ENCODE measurements around a stretch of chr6.

DNA sequence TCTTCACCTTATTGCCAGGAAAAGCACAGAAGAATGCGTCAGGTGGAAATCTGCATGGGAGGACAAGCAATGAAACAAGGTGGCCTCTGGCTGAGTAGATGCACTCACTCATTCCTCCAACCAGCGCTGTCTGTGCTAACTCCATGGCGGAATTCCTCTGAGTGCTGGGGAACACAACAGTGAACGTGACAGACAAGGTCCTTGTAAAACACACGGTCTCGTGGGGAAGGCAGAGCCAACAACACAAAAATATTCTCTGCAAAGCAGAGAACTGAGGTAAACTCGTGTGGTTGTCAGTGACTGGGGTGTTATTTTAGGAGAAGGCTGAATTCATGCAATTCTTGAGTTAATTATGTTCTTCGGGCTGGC, 339.8 kb downstream of the PRKN start:
- RRBS: no CpG with 5 or more reads among the region's 8 CpGs

DNA sequence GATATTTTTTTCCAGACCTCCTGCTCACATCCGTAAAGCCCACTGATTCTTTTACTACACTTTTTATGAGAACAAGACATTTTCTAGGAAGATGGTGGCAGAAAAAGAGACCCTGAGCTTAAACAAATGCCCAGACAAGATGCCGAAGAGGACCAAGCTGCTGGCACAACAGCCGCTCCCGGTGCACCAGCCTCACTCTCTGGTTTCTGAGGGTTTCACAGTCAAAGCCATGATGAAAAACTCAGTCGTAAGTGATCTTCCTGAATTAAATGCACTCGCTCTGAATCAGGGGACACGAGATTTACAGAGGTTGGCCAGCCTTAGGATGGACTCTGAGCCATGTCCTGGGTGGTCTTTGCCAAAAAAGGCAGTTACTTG, 360 bp downstream of the PACRG start:
- RRBS: no CpG with 5 or more reads among the region's 7 CpGs

DNA sequence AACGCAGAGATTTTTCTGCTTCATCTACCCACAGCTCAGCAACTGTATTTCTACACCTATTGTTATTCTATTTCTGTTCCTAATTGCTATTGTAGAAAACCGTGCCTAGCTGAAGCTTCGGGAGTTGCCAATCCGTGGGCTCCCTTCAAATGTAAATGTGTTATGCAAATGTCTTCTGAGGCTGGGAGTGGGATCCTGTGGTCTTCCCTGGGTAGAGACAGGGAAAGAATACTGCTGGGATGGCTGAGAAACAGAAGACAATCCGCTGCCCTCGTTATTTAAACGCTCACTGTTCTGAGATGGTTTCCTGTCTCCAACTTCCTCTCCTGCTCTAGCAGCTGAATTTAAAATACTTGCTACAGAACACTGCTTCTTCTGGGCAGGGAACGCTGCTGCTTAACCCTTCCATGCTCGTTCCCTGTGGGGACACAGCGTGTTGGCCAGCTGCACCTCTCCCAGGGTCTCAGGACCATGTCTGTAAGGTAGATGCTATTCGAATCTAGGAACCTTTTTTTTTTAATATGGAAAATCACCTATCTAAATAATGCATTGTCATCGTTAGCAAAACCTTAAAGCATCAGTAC, 154.0 kb upstream of the QKI start:
- RRBS: no CpG with 5 or more reads among the region's 12 CpGs

- RRBS: no CpG with 5 or more reads among the region's 4 CpGs
Observed at GRCh38 chr6:163289375-163289900, 125.1 kb upstream of the QKI start.

DNA sequence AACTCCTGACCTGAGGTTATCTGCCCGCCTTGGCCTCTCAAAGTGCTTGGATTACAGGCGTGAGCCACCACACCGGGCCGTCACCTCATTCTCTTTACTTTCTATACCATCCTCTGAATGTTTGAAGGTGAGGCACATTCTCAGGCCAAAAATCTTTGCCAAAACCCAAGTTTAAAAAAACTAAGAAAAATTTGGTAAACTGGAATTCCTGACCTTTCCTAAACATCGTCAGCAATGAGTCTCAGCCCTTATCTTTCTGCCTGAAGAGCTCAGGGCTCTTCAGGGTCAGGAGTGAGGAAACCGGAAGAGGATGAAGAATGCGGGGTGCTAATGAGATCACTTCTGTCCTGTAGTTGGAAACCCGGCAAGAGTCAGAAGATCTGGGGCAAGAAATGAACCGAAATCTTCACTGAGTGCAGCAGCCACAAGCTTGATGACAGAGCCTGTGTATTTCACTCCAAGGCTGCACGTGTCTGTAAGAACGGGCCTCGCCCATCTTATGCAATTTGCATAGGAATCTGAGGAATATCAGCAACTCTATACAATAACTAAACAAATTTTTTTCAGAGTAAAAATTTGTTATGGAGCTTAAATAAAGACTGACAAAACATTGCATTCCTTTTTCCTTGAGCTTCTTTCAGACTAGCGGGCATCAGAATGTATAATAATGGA, 60.5 kb upstream of the QKI start:
- RRBS: 57% methylated on average over 2 of the region's 13 CpGs

GRCh38 chr6:163403586-163404000, 10.9 kb upstream of the QKI start:
- RRBS: no CpG with 5 or more reads among the region's 5 CpGs

DNA sequence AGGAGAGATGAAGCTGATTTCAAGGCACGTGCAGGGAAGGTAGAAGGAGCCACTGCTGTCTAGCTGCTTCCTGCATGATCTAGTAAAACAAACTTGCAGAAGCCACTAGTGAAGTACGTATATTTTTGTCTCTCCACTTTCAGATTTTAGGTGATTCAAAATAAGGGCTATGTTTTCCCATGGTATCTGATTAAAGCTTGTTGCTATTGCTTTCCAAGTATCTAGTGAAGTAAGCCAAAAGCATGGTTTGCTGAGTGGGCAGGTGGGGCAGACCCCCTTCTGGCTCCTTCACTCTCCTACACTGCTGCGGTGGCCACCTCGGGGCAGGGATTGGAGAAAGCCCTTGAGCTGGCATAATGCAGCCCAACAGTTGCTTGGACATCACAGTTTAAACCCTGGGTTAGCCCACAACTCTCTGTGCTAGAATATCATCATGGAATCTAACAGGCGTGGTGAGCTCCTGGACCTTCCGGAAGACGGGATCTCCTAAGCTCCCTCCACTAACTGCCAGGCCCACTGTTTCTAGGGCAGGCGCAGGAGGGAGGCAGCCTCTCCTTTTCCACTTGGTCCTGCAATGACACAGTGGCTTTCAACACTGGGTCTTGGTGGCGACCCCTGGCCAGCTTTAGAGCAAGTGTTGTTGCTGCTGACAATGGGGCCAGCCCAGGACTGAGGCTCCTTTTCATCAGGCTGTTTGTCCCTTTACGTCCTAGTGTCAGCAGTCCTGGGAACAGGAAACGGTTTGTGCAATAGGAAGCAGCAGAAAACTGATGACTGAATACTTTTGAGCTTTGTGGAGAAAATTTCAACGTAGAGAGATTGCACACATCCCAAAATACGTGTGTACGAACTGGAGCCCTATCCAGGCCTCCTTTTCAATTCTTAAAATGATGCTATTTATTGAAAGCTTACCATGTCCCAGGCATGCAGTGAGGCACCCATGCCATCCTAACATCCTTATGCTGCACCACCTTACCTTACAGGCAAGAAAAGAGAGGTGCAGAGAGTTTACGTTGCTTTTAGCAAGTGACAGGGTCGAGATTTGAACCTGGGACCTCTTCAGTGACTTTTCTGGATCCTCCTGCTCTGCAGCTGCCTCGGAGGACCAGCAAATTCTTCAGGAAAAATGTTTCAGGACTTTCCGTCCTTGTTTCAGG, 9.7 kb upstream of the QKI start:
- RRBS: no CpG with 5 or more reads among the region's 18 CpGs

- RRBS: no CpG with 5 or more reads among the region's 72 CpGs
Observed at GRCh38 chr6:163412935-163413779, 1.4 kb upstream of the QKI start.

- RRBS: no CpG with 5 or more reads among the region's 2 CpGs
Observed at GRCh38 chr6:163458249-163458740, 43.8 kb downstream of the QKI start.

- RRBS: no CpG with 5 or more reads among the region's 2 CpGs
Observed at GRCh38 chr6:163533516-163533862, 119.0 kb downstream of the QKI start.

- RRBS: no CpG with 5 or more reads among the region's 4 CpGs
Observed at GRCh38 chr6:163539115-163539520, 124.6 kb downstream of the QKI start.

DNA sequence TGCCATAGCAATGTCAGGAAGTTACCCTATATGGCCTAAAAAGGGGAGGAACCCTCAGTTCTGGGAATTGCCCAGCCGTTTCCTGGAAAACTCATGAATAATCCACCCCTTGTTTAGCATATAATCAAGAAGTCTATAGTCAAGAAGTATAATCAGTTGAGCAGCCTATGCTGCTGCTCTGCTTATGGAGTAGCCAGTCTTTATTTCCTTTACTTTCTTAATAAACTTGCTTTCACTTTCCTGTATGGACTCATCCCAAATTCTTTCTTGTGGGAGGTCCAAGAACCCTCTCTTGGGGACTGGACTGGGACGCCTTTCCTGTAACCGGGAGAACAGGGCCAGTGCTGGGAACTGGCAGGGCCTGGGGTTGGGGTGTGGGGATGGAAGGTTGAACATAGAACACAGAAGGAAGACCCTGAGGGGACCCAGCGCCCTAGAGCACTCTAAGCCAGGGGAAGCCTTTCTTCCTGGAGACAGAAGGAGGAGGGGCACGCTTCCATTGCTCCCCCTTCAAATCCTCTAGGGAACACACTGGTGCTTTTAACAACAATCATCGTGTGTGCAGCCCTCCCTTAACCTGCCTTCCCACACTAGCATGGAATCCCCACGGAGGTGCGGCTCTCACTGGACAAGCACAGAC, 526.8 kb downstream of the QKI start:
- RRBS: no CpG with 5 or more reads among the region's 8 CpGs

- RRBS: no CpG with 5 or more reads among the region's 2 CpGs
Observed at GRCh38 chr6:163944098-163944476, 529.6 kb downstream of the QKI start.

DNA sequence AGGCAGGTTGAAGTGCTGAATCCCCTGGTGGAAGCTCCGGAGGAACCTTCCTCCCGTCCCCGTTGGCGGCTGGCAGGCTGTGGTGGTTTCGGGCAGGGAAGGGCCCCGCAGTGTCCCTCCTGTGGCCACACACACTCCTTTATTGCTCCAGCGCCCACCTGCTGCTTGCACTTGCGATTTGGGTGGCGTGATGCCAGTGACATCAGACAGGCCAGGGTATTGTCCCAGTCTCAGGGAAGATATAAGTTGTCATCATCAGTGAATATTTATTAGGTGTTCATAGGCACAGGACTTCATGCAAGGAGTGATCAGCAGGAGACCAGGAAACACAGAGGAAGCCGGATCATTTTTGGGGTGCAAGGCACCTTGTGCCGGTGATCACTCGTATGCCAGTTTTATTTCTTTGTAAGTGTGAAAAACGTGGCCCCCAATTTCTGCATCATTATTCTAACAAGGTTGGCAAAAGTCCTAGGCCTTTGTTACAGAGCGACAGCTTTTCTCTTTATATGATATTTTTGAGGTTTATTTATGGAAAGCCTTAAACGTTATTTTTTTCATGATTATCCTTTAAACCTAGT, 530.5 kb downstream of the QKI start:
- RRBS: no CpG with 5 or more reads among the region's 15 CpGs

DNA sequence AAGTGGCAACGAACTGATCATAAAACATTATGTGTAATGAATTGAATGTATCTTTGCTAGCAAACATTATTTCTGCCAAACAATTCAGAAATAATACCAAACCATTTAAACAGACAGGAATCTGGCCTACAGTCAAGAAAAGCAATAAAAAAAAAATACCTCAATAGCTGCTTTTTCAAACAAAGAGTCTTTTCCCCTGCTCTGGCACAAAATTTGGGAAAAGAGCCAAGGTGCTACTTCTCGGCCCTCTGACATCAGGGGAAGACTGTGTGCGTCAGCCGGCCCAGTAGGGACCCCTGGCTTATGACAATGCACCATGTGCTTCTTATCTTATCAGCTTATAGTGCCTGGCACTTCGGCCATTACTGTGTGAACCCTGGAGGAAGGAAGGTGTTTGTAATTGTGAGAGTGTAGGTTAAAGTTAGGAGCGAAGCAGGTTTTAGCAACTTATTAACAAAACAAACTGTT, 89.4 kb downstream of the PDE10A start:
- RRBS: no CpG with 5 or more reads among the region's 6 CpGs

- RRBS: no CpG with 5 or more reads among the region's 5 CpGs
Observed at GRCh38 chr6:166056494-166057210, 111.0 kb downstream of the TBXT start.

- RRBS: under 1% methylated on average over 18 of the region's 95 CpGs
Observed at GRCh38 chr6:166383050-166384233, 702 bp upstream of the MPC1 start.

DNA sequence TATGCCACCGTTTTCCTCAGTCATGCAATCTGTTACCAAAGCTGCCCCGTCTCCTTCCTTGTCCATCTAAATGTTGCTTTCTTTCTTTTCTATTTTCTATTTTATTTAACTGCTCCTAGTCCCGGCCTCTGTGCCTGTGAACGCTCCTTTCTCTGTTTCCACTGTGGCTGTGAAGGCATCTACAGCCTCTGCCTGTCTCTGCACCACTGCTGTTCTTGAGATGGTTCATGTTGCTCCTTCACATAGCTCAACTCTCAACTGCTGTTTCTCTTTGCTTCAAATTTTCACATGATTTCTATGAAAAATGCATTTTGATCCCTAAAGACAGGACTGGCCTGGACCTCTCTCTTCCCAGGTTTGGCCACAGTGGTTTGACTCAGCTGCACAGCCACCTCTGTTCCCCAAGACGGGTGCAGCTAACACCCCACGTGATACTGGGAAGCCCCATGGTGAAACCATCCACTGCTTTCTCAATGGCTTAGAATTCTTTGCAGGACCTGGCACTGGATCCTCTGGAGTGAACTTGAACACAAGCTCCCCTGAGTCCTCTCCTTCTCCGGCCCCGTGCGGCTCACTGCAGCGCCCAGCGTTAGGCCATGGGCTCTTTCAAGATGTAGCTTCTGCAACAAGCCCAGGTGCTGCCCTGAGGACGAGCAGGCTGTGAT, 58.5 kb upstream of the MPC1 start:
- RRBS: no CpG with 5 or more reads among the region's 12 CpGs

GRCh38 chr6:166469738-166470158, 87.0 kb upstream of the MPC1 start:
- RRBS: no CpG with 5 or more reads among the region's 12 CpGs

GRCh38 chr6:166487981-166488428, 98.5 kb downstream of the RAMACL start:
- RRBS: 70% methylated on average over 9 of the region's 15 CpGs